ENCODE measurements around the genes RASGEF1A and ZNF22.

DNA sequence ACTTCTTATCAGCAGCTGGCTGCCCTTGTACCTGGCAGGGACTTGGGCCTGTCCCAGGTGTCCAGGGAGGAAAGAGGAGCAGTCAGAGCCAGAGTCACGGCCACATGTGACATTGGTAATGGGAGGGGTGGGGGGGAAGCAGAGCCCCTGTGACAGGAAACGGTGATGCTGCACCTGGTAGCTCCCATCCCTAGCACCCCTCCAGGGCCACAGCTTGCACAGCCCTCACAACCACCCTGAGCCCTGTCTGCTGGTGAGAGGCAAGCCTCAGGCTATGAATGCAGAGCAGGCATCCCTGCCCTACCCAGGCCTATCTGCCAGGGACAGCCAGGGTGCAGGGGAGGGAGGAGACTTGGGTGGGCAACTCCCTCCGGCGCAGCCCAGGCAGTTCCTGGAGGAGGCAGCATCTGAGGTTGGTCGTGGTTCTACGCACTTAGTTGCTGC lies 24.3 kb downstream of the RET start:
- PRO-cap, result no peak

- PRO-cap, result no peak
These were observed 28.5 kb downstream of the RET start for GRCh38 chr10:43105180-43105864.

DNA sequence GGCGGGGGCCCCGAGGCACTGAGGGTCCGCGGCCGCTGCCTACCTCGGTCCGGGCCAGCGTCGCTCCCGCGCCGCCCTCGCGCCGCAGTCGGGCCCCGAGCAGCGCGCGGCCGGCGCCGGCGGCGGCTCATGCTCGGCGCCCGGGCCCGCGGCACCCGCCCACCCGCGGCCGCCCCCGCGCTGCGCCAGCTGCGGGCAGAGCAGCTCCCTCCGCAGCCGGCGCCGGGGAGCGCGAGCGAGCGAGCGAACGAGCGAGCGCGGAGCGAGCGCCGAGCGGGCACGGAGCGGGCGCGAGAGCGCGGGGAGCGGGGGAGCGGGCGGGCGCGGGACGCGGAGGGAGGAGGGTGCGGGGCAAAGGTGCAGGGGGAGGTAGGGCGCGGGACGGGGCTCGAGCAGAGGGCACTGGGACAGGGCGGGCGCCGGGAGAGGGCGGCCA lies at the start of gene RASGEF1A:
TSS of gene RASGEF1A (minus strand) at position 264 of the 436 bp plus-strand sequence.
- PRO-cap, result no peak

DNA sequence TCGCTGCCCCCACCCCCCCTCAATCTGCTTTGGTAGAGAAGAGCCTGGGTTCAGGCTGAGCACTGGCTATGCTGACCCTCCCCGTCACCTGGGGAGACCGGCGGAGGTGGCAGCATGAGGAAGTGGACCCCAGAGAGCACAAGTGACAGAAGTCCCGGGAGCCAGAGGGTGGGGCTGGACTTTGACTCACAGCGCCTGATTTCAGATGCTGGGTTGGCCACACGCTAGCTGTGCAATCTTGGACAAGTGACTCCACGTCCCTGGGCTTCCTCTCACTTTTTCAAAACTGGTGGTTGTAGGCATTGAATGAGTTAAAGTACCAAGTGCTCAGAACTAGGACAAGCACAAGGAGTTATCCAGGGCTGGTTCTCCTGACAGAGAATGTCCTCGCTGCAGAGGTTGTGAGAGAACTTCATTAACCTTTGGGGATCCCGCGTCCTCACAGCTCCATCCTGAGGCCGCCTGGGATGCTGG lies 48.8 kb upstream of the RASGEF1A start:
- PRO-cap, result no peak

GRCh38 chr10:43397110-43397652 lies 11.8 kb downstream of the HNRNPF start:
- PRO-cap, result bidirectional peak, plus-strand start at chr10:43397396, minus-strand start at chr10:43397197

GRCh38 chr10:43451830-43452155 lies 14.9 kb downstream of the ZNF487 start:
- PRO-cap, result no peak

- PRO-cap, result no peak
These were observed 111.0 kb upstream of the ZNF32 start for GRCh38 chr10:43759617-43760113.

- PRO-cap, result no peak
These were observed 179.1 kb upstream of the ZNF32 start for GRCh38 chr10:43827677-43828357.

DNA sequence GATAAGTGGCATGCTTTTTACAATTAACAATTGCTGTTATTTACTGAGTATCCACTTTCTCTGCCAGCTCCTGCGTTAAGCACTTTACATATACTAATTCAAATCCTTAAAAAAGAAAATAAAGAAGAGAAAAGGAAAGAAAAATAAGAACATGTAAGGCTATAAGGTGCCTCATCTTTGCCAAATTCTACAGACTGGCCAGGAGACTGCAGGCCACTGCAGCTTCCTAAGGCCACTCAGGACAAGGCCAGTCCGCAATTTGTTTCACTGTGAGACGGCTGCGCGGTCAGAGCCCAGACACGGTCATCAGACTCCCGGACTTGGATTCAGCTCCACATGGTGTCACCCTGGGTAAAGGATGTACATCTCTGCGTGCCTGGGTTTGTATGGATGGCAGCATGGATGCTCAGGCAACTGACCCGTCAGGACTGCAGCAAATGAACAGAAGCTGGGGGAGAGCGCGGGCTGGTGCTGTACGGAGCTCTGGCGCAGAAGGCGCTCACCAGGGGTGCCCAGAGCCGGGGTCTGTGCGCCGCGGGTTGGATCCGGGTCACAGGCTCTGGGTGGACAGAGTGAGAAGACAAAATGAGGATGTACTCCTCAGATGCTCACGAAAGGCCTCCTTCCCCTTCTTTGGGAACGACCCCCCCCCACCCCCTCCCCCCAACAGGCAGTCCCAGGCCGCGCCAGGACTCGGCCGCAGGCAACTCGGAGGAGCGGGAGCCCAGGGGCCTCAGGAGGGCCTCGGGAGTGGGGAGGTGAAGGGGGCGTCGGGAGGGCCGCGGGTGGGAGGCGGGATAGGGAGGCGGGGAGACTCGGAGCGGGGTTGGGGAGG lies 92.5 kb downstream of the CXCL12 start:
- PRO-cap, result no peak

DNA sequence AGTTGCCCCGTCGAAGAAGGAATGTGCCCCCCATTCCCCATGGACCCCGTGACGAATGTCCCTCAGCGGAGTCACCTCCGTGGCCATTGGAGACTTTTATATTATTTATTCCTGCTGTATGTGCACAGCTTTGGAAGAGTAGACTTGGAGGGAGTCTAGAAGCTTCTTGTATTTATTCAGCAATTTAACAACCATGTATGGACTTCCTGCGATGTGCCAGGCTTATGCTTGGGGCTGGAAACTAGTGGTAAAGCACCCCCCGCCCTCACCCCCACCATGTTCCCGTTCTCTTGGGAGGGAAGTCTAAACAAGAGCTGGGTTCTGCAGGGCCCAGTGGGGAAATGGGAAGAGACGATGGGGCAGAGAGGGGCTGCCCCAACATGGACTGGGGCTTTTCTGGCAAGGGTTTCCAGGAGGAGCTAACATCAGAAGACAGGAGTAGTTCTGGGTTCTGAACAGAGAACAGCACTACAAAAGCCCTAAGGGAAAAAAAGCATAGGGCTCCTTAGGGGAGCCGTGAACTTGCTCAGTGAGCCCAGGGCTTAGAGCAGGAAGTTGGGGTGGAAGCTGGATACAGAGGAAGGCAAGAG lies 8.0 kb downstream of the RASSF4 start:
- PRO-cap, result no peak

GRCh38 chr10:44968873-44969407 lies 9.3 kb downstream of the RASSF4 start:
- PRO-cap, result no peak

DNA sequence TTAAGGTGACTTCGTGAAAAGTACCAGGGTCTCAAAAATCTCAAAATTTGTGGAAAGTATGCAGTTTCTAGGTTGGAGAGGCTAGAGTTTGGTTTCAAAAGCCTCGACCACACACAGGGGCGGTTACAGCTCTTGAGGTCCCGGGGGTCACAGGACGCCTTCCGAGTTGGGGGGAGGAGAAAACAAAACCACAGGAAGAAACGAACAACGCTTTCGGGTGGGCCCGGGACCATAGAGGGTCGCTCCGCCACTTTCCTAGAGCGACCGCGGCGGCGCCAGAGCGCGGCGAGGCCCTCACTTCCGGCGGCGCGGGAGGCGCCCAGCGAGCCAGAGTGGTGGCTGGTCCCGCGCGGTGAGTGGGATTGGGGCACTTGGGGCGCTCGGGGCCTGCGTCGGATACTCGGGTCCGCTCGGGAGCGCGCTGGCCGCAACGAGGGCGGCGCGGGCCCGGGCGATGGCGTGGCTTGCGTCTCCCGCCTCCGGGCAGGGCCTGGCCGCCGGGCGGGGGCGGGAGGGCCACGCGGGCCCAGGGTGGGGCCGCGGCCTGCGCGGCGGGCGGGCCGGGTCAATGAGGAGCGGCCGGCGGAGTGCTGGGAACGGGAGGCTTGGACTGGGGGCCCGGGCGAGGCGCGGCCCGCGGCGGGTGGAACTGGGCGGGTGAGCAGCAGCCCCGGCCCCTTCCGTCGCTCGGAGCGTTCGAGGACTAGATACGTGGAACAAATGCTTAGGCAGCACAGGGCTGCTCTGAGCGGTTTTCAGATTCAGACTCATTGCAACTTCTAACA lies at the start of gene ZNF22:
TSS of gene ZNF22 (plus strand) at position 297 of the 785 bp plus-strand sequence.
- PRO-cap, result no peak

DNA sequence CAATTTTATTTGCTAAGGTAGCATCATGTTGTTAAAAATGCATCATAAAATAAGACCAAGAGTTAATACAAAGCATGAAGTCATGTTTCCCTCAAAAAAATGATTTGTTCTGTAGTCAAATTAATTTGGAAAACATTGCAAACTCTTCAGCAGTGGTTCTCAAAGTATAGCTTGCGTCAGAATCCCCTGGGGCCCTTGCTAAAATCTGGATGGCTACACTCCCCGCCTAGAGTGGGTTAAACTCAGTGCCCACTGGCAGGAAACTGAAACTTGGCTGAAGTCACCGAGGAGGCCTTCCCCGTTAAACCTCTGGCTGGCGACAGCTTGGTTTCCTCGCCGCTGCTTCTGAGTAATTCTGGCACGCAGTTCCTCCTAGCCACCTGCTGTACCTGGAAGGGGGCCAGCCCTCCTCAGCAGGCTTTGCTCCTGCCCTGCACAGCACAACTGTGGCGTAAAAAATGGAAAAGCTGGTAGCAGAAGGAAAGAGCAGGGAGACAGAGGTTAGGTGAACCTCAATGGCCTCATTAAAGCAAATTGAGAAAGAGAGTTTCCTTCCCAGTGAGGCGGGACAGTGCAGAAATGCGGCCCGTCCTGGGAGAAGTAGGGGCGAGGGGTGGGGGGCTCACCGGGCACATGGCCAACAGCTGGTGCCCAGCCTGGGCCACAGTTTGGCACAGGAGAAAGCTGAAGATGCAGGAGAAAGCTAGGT lies 46.5 kb downstream of the ALOX5 start:
- PRO-cap, result no peak

DNA sequence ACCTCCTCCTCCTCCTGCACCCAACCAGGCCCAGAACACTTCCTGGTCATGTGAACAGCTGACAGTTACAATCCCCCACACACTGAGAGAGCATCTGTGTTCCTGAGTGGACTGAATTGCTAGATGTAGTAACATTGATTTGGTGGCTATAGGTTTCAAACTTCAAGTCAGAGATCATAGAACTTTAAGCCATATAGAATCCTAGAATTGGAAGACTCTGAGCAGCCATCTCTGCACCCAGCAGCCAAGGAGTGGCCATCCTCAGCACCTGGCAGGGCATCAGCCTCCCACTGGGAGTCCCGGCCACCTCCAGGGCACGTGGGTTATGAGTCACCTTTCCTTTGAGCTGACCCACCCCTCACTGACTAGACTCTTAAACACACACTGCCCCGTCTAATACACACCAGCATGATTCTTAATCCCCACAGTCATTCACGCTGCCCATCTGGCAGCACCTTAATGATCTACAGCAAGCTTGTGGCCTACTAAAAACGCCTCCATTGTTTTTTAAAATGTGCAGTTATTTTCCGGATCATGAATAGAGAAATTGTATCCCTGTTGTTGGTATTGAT lies 52.1 kb downstream of the ALOX5 start:
- PRO-cap, result no peak

DNA sequence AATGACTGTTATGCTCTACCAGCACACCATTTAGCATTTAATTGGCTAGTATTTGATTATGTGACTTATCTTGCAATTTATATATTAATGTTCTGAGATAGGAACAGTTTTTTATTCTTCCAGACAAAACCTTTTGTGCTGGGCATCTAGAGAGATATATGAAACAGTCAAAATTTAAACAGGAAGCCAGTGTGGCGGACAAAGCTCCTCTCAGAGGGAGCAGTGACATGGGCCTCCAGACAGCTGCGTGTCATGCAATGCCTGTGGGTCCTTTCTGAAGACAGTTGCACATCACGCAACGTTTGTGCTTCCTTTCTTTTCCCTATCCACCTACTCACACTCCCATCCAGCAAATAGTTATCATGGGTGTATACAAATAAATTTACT lies 74.7 kb downstream of the MARCHF8 start:
- PRO-cap, result no peak

GRCh38 chr10:45593978-45595278 lies 59.3 kb upstream of the MARCHF8 start:
- PRO-cap, result unidirectional peak, minus-strand start at chr10:45594869

- PRO-cap, result no peak
These were observed 65.9 kb upstream of the MARCHF8 start for GRCh38 chr10:45601126-45601451.

GRCh38 chr10:45625964-45626255 lies 46.7 kb downstream of the ZFAND4 start:
- PRO-cap, result no peak

DNA sequence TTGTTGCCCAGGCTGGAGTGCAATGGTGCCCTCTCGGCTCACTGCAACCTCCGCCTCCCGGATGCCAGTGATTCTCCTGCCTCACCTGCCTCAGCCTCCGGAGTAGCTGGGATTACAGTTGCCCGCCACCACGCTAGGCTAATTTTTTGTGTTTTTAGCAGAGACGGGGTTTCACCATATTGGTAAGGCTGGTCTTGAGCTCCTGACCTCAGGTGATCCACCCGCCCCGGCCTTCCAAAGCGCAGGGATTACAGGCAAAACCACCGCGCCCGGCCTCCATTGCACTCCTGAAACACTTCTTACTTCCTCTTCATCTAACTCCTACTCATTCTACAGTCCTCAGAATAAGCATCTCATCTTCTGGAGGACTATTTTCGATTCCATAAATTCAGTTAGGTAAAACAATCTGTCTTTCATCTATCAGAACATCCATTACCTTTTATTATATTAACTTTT lies 1.3 kb upstream of the TIMM23 start:
- PRO-cap, result no peak

DNA sequence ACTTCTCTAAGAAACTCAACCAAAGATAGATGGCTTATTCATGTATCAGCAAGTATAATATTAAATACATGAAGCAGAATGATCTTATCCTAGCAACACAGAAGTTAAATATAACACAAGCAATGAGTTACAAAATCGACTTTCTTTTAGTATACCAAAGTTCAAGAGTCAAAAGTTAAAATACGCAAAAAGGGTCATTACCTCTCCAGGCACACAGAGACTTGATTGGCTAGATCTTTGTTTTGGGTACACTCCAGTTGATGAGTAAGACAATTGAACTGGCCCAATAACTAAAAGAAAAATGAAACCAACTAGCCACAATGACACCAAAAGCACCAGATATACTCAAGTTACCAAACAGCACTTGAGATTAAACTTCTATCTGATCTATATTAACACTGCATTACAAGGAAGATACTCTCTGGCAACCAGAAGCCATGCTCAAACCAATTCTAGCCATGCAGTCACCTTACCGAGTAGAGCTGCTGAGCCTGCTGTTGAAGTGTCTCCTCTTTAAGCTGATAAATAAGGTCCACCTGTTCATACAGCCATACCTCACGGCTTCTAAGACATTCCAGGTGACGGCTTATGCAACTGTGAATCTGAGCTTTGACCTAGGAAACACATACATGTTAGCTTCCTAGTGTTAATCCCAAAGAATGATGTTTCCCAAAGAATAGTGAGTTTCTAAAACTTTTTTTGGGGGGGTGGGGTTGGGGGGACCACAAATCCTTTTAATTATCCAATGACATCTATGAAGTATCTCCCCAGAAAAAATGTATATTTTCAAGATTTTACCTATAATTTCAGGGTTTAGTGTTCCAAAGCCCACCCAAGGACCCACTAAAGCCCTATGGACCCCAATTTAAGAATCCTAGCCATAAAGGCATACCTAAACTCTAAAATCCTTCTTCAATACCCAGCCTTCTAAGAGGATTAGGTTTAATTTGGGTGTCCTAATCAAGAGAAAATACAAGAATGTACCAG lies 15.5 kb downstream of the NCOA4 start:
- PRO-cap, result no peak